Fallopian tube (tissue), 1 donor: Measurements from ENCODE around the genes TRIM2 and FGA.

- PRO-cap, result no peak
These were observed 45.7 kb upstream of the GATB start for GRCh38 chr4:151806598-151806902.

GRCh38 chr4:151909583-151909785, 148.7 kb upstream of the GATB start:
- PRO-cap, result no peak

DNA sequence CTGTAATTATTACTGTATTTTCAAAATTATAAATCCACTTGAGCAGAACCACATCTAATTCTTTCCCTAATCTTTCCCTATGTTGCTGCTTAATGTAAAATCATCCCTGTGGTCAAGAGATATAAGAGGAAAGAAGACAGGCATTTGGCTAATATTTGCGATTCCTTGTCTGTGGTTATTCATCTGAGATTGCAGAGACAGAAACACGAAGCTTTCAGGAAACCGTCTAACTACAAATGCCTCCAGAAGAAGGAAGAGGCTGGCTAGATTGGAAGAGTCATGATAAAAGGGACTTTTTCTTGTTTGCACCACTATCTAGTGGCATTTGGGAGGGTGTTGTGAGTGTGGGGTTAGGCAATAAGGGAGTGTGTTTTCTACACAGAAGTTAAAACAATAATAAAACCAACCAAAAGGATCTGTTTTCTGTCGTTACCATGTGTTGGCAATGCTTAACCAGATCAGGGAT, 44.0 kb downstream of the TMEM154 start:
- PRO-cap, result no peak

DNA sequence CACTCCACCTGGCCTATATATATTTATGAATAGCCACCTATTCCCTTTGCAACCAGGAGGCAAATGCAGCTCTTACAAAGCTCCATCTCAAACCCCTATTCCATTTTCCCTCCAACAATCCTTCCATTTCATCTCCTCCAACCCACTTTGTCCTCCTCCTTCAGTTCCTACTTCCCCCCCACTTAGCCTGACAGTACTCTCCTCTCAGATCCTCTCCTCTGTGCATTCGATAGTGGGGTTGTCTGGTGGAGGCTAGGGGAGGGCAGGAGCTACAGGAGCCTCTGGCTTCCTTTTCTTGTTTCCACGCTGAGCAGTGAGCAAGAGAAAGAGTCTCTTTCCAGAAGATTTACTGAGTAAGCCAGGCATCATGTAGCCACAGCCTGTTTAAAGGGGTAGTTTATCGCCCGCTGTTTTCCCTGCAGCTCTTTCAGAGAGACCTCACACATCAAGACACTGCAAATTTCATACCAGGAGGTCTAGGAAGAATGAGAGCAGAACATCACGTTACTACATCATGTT, 33.2 kb downstream of the TMEM154 start:
- PRO-cap, result no peak

DNA sequence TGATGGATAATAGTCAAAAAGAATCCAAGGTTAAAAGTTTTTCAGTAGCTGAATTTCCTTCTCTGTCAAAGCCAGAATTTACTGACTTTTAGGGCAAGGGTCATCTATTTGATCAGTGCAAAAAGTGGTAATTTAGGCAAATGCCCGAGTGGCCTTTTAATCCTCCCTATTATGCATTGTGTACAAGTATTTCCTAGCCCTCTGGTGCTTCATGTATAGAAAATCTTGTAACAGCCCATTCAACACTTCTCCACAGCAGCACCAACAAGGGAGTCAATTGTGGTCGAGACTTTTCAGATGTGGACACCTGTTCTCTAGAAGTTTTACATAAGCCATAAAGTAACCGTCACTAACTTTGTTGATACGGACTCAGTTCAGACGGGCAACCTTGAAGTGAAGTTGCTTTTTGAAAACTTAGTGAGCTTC, 51.0 kb upstream of the FHDC1 start:
- PRO-cap, result no peak

- PRO-cap, result bidirectional peak, plus-strand start at chr4:152936909, minus-strand start at chr4:152936847
These were observed 468 bp downstream of the FHDC1 start for GRCh38 chr4:152936500-152937081.

DNA sequence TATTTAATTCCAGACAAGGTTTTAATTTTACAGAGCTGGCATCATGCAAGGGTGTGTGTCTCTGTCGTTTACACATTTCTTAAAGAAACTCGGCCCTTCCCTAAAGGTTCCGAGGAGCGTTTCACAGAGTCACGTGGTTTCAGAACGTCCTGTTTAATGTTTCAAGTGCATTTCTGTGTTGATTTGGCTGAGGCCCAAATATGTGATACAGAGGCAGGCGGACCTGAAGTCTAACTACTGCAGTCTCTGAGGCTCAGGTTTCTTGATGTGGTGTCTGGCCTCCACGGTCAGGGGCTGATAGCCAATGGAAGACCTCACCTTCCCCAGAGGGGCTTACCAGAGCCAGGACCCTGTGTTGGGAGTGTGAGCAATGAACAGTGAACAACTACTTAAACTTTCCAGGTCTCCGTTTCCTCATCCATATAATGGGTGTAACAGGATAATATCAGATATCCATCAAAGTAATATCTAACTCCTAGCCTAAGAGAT, 50.2 kb upstream of the TRIM2 start:
- PRO-cap, result no peak

DNA sequence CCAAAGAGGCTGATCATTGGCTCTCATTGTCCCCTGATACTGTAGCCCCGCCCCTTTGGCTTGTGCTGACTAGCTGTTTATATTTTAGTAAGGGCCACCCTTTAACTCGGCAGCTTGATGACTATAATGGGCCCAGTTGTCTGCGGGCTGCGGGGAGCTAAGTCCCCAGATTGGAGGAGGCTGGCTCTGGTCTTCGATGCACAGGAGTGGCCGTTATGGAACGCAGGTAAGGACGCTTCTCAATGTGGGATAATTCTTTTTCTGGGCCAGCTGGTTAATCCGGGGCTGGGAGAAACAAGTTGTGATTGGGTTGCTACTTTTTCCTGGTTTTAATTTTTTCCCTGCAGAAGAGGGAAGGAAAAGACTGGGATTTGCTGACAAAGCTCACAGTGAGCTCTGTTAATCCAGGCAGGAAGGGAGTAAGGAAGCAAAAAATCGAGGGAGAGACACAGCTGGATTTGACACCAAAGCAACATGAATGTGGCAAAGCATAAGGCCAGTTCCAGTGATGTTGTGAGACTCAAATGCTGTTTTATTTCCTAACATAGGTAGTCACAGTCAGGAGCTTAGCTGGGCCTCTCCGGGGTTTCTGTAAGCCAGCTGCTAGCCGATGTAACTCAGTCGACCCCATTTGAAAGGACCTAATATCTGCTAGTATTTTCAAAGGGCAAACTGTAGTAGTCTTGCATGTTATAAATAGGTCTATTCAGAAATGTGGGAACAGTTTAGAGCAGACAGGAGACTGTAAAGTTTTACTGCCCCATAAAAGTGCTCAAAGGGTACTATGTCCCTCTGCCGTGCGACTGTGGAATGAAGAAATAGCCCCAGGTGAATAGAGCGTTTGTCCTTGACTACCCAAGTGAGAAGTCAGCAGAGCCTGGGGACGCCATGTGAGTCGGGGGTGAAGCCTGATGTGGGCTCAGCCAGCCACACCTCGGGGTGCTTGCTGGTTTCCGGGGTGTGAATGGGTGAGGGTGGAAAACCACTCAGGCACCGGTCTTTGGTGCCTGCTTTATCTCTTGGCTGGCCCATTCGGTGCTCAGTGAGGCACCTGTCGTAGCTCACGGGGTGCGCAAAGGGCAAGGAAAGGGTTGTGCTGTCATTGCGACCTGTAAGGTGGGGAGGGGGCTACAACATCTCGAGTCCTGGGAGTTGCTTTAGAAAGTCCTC, at the start of gene TRIM2:
TRIM2 (plus strand) TSS at position 109 of the 1,170 bp plus-strand sequence.
- PRO-cap, result bidirectional peak, plus-strand start at position 135 of the sequence, minus-strand start outside the sequence; unidirectional peak, plus-strand start at position 346 of the sequence; bidirectional peak, plus-strand start at position 870 of the sequence, minus-strand start at position 805 of the sequence

- PRO-cap, result no peak
These were observed 3.2 kb downstream of the TRIM2 start for GRCh38 chr4:153207494-153207886.

- PRO-cap, result bidirectional peak, plus-strand start at chr4:153223129, minus-strand start at chr4:153223132; bidirectional peak, plus-strand start at chr4:153223264, minus-strand start at chr4:153223272
These were observed 18.8 kb downstream of the TRIM2 start for GRCh38 chr4:153222977-153223549.

GRCh38 chr4:153467150-153467688, 1.1 kb downstream of the TMEM131L start:
- PRO-cap, result bidirectional peak, plus-strand start at chr4:153467502, minus-strand start at chr4:153467403

DNA sequence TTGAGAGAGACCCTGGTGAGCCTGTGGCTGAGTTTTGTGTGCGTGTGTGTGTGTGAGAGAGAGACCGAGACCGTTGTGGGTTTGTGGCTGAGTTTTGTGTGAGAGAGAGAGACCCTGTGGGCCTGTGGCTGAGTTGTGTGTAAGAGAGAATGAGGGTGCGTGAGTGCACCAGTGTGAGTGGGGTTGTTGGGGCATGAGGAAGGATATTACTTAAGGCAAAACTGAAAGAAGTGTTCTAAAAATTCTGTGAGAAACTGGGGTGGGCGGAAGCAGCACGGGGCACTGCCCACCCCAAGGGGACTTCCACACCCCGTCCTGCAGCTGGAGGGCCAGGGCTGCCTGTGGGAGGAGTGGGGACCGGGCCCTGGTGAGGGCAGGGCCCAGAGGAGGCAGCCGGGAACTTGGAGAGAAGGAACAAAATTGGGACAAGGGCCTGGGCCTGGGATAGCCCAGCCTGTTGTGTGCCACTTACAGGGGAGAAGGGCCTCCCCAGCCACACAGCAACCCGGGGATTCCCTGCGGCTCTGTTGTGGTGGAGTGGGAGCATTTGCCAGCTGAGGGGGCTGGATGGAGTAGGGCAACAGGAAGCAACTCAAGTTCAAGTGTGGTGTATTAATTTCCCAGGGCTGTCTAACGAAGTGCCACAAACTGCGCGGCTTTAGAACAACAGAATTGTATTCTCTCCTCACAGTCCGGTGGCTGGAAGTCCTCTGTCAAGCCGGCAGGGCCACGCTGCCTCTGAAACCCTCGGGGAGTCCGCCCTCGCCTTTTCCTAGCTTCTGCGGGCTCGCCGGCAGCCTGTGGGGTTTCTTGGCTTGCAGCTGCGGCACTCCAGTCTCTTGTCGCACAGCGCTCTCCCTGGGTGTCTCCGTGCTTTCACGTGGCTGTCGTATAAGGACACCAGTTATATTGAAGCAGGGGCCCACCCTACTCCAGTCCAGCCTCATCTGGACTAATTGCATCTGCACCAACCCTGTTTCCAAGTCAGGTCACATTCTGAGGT, 22.2 kb downstream of the TMEM131L start:
- PRO-cap, result no peak

DNA sequence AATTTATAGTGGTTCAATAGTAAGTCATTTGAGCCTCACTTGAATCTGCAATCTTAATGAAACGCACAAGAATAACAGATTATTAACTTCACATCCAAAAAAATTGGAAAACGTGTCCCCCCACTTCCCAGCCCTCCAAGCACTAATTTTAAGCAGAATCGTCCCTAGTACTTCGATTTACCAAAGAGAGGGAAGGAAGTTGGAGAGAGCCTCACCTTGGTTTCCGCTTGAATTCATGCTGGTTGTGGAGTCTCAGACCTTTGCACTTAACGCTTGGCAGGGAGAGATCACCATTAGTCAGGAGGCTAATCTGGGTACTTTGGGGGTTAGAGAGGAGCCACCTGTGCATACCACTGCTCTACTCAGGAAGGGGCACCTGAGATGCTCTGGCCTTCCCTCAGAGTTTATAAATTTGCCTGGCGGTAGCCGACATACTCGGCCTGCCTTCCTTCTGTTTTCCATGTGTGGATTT, 104.0 kb downstream of the TMEM131L start:
- PRO-cap, result no peak

GRCh38 chr4:154333040-154333679, 158.4 kb downstream of the DCHS2 start:
- PRO-cap, result no peak

DNA sequence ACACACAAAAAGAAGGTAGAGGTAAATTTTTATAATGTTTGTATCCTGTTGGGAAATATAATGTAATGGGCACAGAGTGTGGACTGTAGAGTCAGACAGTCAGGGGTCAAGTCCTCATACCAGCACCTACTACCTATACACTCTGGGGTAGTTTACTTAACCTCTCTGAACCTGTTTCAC, 2.1 kb upstream of the FGB start:
- PRO-cap, result no peak

GRCh38 chr4:154567535-154568739, 5.1 kb downstream of the FGB start:
- PRO-cap, result no peak

DNA sequence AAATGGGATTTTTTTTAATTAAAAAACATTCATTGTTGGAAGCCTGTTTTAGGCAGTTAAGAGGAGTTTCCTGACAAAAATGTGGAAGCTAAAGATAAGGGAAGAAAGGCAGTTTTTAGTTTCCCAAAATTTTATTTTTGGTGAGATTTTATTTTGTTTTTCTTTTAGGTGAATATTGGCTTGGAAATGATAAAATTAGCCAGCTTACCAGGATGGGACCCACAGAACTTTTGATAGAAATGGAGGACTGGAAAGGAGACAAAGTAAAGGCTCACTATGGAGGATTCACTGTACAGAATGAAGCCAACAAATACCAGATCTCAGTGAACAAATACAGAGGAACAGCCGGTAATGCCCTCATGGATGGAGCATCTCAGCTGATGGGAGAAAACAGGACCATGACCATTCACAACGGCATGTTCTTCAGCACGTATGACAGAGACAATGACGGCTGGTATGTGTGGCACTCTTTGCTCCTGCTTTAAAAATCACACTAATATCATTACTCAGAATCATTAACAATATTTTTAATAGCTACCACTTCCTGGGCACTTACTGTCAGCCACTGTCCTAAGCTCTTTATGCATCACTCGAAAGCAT, 6.6 kb downstream of the FGB start:
- PRO-cap, result no peak

- PRO-cap, result no peak
These were observed 2.4 kb downstream of the FGA start for GRCh38 chr4:154588011-154588714.

GRCh38 chr4:154590312-154591084, at the start of gene FGA:
Gene FGA (minus strand): TSS chr4:154590742.
- PRO-cap, result no peak

GRCh38 chr4:155667504-155668617, 1.2 kb downstream of the GUCY1A1 start:
- PRO-cap, result bidirectional peak, plus-strand start at chr4:155667662, minus-strand start at chr4:155667575; bidirectional peak, plus-strand start at chr4:155668104, minus-strand start at chr4:155668028; unidirectional peak, minus-strand start at chr4:155668170